ENCODE data around the gene SPCS1.

DNA sequence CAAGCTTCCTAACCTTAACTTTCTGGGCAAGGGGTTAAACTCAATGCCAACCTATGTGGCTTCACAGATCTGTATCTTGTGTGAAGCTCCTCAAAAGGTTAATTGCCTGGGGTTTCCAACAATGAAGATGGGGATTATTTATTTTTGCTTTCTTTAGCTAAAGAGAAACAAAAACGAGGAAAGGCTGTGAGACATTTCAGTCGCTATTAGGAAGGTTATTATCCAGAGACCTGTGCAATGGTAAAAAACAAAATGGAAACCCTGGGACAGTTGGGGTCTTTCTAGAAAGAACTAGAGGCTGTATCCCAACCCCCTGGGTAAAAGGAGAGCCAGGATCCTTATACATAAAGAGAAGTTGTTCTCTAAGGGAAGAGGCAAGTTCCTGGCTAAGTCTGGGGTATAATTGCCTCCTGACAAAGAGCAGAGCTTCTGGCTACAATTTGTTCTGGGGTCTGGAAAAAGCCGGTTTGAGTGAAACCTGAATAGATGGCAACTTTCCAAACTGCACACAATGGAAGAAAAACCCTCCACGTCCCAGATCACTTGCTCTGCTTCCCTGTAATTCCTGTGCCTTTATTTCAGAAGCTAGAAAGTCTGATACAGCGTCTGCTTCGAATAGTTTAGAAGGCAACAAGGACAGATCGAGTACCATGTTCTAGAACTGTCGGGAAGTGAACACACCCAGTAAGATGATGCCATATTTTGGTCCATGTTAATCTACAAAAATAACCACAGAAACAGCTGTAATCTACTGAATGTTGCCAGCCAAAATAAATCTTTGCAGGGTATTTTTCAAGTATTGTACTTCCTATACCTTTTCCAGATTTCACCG lies 1.5 kb upstream of the WDR82 start:
- PRO-cap: no peak

- PRO-cap: unidirectional peak, minus-strand start at chr3:52289434; unidirectional peak, plus-strand start at chr3:52290088
These were observed 1.9 kb downstream of the GLYCTK start for GRCh38 chr3:52289245-52290171.

- PRO-cap: no peak
These were observed 3.6 kb downstream of the BAP1 start for GRCh38 chr3:52405969-52406811.

- PRO-cap: no peak
These were observed 15.2 kb downstream of the SEMA3G start for GRCh38 chr3:52429392-52430317.

- PRO-cap: no peak
These were observed 13.6 kb downstream of the NISCH start for GRCh38 chr3:52468785-52469698.

DNA sequence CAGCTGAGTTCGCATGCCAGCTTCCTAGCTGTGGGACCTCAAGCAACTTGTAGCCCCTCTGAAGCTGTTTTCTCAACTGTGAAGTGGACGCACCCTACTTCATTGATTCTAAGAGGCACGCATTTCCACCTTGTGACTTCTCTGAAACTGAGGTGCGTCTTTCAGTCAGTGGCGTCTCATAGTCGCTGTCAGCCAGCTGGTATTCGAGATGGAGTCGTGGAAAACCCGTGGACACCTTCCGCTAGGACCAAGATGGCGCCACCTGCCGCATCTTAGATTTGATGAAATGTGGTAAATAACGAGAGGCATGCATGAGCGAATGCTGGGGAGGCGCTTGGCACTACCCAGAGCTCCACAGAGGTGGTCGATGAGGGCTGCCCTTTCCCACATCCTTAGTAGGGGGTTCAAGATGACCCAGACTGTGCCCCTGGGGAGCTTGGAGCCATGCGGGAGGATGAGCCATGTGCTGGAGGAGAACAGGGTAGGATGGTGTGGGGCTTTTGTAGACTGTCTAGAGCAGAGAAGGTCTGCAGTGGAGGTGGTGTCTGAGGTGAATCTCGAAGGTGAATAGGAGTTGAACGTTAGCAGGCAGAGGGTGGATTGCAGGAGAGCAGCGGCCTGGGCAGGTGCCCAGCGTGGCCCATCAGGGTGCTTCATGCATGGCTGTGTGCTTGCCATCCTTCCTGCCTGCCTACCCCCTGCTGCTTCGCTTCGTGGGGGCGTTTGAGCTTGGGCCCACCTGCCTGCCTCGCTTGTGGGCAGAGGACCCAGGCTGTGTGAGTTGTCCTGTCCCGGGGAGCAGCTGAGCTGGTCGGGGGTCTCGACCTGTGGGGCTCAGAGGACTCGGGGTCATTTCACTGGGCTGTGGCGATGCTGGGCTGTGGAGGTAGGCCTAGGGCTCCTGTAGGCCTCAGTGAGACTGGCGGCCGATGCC lies 12.4 kb upstream of the STAB1 start:
- PRO-cap: no peak

DNA sequence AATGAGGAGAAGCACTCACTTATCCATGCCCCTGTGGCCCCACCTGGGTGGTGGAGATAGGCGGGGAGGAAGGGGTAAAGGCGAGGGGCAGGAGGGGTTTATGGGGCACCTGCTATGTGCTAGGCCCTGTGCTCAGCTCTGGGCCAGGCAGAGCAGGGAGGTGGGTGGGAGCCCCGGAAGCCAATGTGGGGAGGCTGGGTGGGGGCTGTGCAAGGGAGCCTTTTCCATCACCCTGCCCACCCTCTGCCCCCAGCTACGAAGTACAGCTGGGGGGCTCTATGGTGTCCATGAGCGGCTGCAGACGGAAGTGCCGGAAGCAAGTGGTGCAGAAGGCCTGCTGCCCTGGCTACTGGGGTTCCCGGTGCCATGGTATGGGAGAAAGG lies 6.2 kb downstream of the STAB1 start:
- PRO-cap: no peak

GRCh38 chr3:52533929-52534176 lies 196 bp upstream of the NT5DC2 start:
- PRO-cap: no peak

DNA sequence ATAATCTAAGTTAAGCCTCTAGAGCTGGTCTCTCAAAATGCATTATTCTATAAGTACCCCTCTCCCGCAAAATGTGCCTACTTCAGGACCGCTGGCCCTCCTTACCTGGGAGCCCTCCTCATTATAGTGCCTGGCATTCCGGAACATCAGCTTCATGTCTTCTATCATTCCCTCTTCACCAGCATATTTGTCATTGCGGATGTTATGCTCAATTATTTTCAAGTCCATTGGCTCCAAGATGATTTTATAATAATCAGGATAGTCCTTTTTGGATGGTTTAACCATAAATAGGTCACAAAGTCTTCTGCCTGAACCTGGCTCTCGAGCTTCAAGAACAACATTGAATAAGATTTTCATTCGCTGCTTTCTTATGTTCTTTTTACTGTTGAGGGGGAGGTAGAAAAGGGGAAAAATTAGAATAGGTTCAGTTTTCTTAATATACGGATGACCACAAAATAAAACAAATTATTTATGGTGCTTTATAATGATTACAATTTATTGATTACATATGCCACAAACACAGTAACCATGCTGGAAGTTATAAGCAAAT lies 68.6 kb upstream of the GNL3 start:
- PRO-cap: no peak

DNA sequence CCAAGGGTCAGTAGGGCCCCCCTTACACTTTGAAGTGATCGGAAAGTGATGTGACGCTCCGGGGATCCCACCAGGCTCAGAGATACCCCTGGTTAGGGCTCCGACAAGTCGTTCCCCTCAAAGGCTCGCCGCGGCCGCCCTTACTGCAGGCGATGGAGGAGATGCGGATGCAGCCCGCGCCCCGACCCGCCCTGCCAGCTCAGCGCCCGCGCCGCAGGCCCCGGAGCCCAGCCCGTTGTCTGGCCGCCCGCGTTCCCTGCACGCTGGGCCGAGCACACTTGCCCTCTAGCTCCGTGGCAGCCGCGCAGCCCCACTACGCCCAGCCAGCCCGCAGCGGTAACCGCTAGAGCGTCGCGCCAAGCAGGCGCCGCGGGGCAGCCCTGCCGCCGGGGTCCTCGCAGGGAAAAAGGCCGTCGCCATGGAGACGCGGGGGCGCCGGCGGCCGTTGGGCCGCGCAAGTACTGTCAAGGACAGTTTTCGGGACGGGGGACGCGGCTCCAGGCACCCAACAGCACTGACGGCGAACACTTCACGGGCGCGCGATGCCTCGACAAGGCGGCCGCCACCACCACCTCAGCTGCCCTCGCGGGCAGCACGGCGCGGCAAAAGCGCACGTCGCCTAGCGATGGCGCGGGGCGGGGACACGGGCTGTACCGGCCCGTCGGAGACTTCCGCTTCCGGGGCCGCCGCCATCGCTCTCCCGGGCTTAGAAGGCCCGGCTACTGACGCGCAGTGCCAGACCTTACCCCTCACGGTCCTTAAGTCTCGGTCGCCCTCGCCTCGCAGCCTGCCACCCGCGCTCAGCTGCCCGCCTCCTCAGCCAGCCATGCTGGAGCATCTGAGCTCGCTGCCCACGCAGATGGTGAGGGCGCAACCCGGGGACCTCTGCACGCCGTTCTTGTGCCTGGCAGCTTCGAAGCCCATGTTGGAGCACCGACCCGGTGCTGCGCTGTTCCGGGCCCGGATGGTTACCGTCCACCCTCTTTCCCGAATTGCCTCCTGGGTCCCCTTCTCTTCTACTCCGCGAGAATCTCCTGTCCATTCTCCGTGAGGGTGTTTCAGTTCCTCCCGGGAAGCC lies at the start of gene SPCS1:
Gene SPCS1 (plus strand): TSS at position 686 of the 1,078 bp plus-strand sequence.
- PRO-cap: bidirectional peak, plus-strand start at position 722 of the sequence, minus-strand start at position 596 of the sequence

DNA sequence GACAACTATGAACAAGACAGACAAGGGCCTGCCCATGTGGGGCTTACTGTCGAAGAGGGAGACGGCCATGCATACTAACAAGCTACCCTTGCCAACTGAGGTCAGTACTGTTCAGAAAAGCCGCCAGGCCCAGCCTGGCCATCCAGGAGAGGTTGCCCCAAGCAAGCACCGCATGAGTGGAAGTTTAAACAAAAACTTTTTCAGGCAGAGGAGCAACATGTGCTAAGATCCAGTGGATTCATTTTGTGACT lies 2.9 kb upstream of the NEK4 start:
- PRO-cap: no peak

GRCh38 chr3:52810896-52811433 lies 16.4 kb downstream of the ITIH3 start:
- PRO-cap: no peak

- PRO-cap: no peak
These were observed 13.6 kb downstream of the ITIH4 start for GRCh38 chr3:52816877-52817345.

DNA sequence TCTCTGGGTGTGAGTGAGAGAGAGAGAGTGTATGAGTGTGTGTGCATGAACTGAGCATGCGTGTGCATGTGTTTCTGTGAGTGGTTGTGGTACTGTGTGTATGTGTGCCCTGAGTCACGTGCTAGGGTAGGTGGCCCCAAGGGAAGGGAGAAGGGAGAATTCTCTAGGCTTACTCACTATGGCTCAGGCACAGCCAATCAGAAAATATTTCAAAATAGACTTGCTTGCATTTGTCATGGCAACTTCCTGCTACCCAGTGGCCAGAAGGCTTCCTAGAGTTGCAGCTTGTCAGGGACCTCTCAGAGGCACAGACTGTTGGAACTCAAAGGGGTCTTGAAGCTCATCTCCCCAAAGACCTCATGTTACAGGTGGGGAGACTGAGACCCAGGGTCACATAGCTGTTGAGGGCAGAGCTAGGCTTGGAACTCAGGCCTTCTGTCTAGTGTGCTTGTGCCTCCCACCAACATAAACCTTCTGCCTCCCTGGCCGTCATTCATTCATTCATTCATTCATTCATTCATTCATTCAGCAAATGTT lies 10.7 kb upstream of the RFT1 start:
- PRO-cap: no peak

- PRO-cap: no peak
These were observed 6.0 kb upstream of the PRKCD start for GRCh38 chr3:53155030-53155379.

GRCh38 chr3:53162692-53163141 lies 1.7 kb downstream of the PRKCD start:
- PRO-cap: no peak

- PRO-cap: no peak
These were observed 10.5 kb downstream of the PRKCD start for GRCh38 chr3:53171548-53171955.

GRCh38 chr3:53186156-53186347 lies 25.0 kb downstream of the PRKCD start:
- PRO-cap: no peak

GRCh38 chr3:53191927-53192608 lies 31.1 kb downstream of the PRKCD start:
- PRO-cap: no peak

DNA sequence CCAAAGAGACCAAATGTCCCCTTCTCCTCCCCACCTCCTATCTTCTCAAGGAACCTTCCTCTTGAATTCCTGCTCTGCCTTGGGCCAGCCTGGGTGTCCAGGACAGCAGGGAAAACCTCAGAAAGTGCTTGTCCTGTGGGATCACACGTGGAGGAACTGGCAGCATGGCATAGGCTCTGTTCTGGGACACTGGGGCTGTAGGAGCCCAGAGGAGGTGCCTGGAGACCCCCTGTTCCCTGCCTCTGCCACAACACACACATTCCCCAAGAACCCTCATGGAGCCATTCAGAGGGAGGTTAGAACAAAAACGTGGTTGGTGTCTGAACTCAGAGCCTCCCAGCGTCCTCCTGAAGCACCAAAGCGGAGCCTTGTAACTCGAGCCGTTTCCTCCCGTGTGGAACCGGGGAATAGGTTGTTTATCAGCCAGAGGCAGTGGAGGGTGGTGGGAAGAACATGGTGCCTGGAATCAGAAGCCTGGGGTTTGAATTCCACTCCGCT lies 33.0 kb downstream of the PRKCD start:
- PRO-cap: no peak